Keratinocyte (primary cell): ENCODE results near the genes SLC6A18 and SLC6A3.

CAGE:
- cytosol, long polyA minus RNA, result no peak
- cytosol, long polyA plus RNA, result no peak
- long polyA plus RNA, result no peak
- nucleus, long polyA minus RNA, result no peak
- nucleus, long polyA plus RNA, result no peak
Measured at GRCh38 chr5:1185428-1186447, 15.7 kb upstream of the SLC6A19 start.

DNA sequence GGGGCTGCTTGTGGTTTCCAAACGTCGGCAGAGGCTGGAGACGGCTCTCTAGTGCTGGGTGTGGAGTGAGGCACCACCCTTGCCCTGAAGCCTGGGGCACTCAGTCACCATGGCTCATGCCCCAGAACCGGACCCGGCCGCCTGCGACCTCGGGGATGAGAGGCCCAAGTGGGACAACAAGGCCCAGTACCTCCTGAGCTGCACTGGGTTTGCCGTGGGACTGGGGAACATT, at the start of gene SLC6A18:
SLC6A18 (plus strand) TSS at position 13 of the 232 bp plus-strand sequence.
CAGE:
- cytosol, long polyA minus RNA, result no peak
- cytosol, long polyA plus RNA, result no peak
- long polyA plus RNA, result no peak
- nucleus, long polyA minus RNA, result no peak
- nucleus, long polyA plus RNA, result no peak

DNA sequence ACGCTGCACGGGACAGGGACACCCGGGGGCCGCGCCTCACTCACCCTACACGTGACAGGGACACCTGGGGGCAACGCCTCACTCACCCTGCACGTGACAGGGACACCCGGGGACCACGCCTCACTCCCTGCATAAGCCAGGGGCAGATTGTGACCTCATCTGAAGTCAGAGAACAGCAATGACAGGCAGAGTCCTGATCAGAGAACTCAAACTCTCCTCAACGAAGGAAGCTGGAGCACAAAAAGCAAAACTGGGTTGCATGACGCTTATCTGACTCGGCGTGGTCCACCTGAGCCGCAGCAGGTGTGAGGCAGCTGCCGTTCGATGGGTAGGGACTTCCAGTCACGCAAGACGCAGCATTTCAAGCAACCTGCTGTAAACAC, 3.2 kb downstream of the TERT start:
CAGE:
- cytosol, long polyA minus RNA, result no peak
- cytosol, long polyA plus RNA, result no peak
- long polyA plus RNA, result no peak
- nucleus, long polyA minus RNA, result no peak
- nucleus, long polyA plus RNA, result no peak

DNA sequence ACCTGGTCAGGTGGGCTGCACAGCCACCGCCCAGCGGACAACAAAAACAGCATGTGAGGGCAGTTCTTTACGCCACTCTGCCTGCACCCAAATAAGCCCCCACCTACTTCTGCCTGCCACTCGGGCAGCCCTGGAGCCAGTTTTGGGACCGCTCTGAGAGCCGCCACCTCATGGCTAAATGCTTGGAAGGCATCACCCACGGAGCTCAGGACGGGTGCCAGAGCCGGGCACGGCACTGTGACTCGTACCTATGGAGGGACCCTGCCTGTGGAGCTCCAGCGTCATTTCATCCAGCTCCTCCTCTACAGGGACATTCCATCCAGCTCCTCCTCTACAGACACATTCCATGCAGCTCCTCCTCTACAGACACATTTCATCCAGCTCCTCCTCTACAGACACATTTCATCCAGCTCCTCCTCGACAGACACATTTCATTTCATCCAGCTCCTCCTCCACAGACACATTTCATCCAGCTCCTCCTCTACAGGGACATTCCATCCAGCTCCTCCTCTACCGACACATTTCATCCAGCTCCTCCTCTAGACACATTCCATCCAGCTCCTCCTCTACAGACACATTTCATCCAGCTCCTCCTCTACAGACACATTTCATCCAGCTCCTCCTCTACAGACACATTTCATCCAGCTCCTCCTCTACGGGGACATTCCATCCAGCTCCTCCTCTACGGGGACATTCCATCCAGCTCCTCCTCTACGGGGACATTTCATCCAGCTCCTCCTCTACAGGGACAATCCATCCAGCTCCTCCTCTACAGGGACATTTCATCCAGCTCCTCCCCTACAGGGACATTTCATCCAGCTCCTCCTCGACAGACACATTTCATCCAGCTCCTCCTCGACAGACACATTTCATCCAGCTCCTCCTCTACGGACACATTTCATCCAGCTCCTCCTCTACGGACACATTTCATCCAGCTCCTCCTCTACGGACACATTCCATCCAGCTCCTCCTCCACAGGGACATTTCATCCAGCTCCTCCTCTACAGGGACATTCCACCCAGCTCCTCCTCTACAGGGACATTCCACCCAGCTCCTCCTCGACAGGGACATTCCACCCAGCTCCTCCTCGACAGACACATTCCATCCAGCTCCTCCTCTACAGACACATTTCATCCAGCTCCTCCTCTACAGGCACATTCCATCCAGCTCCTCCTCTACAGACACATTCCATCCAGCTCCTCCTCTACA, 18.5 kb downstream of the CLPTM1L start:
CAGE:
- cytosol, long polyA minus RNA, result no peak
- cytosol, long polyA plus RNA, result no peak
- long polyA plus RNA, result no peak
- nucleus, long polyA minus RNA, result start-site peak on the minus strand centred at position 767 of the sequence, 637 bp wide, 14 reads
- nucleus, long polyA plus RNA, result start-site peak on the minus strand centred at position 428 of the sequence, 281 bp wide, 28 and 25 reads in 2 replicates

GRCh38 chr5:1445307-1445694, at the start of gene SLC6A3:
SLC6A3 (minus strand) TSS chr5:1445440.
CAGE:
- cytosol, long polyA minus RNA, result no peak
- cytosol, long polyA plus RNA, result no peak
- long polyA plus RNA, result no peak
- nucleus, long polyA minus RNA, result no peak
- nucleus, long polyA plus RNA, result no peak

GRCh38 chr5:1474361-1475380, 29.4 kb upstream of the SLC6A3 start:
CAGE:
- cytosol, long polyA minus RNA, result no peak
- cytosol, long polyA plus RNA, result no peak
- long polyA plus RNA, result no peak
- nucleus, long polyA minus RNA, result no peak
- nucleus, long polyA plus RNA, result no peak

DNA sequence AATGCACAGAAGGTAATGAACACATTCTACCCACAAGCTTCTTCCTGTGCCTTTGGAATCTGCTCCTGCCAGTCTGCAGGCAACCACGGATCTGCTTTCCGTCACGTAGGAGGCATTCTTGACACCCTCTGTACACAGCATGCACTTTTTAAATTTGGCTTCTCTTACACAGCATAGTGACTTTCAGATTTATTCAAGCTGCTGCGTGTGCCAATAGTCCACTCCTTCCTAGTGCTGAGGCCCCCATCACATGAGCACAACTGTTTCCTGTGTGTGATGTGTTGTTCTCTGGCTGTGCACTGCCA, 44.9 kb upstream of the LPCAT1 start:
CAGE:
- cytosol, long polyA minus RNA, result no peak
- cytosol, long polyA plus RNA, result no peak
- long polyA plus RNA, result no peak
- nucleus, long polyA minus RNA, result no peak
- nucleus, long polyA plus RNA, result no peak

DNA sequence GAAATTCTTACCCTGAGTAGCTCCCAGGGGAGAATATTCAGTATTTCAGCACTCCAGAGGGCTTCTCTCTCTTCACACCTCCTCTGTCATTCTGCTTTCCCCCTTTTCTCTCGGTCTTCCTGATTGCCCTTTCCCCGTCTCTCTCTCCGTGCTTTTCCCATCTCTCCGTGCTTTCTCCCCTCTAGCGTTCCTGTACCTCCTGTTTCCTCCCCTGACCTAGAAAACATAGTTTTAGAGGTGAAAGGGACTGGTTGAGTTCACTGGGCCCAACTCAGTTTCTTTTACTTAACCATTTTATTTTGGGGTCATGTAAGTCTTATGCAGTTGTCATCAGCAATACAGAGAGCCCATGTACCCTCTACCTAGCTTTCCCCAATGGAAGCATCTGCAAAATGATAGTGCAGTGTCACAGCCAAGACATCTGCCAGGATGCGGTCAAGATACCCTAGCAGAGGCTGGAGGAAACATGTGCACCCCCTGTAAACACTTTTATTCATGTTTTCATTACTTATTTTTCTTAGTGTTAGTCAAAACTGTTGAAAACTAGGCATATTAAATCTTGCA, 76.6 kb upstream of the LPCAT1 start:
CAGE:
- cytosol, long polyA minus RNA, result no peak
- cytosol, long polyA plus RNA, result no peak
- long polyA plus RNA, result no peak
- nucleus, long polyA minus RNA, result no peak
- nucleus, long polyA plus RNA, result no peak

DNA sequence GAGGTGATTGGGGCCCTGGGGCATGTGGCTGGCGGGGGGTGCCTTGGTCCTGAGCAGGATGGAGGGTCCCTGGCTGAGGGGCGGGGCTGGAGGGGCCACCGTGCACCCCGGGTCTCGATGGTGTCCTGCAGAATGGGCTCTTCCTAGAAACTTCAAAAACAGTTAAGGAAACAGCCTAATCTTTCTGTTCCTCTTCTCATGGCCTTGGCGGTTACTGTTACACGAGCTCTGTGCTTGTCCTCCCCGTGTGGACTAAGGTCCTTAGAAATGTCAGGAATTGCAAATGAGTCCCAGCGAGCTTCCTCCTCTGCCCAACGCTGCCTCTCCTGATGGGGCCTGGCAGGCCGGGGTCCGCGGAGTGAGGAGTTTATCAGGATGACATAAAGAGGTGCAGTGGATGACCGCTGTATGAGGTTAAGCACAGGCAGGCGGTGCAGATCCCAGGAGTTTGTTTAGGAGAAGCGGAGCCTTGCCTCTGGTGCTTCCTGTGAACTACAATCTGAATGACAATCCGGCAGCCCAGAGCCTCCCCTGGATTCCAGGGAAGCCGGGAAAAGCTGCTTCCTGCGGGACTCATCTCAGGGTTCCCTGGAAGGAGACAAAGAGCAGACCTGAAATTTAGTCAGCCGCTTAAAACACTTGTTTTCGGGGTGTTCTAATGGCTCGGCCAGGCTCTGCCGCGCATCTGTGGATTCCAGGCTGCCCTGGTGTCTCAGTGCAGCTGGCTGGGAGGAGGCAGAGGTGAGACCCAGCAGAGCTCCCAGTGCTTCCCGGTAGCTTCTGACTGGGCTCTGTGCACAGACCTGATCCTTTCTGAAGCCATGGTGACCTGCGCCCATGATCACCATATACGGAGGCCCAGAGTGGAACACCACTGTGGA, 69.7 kb upstream of the IRX4 start:
CAGE:
- cytosol, long polyA minus RNA, result no peak
- cytosol, long polyA plus RNA, result no peak
- long polyA plus RNA, result no peak
- nucleus, long polyA minus RNA, result no peak
- nucleus, long polyA plus RNA, result no peak

DNA sequence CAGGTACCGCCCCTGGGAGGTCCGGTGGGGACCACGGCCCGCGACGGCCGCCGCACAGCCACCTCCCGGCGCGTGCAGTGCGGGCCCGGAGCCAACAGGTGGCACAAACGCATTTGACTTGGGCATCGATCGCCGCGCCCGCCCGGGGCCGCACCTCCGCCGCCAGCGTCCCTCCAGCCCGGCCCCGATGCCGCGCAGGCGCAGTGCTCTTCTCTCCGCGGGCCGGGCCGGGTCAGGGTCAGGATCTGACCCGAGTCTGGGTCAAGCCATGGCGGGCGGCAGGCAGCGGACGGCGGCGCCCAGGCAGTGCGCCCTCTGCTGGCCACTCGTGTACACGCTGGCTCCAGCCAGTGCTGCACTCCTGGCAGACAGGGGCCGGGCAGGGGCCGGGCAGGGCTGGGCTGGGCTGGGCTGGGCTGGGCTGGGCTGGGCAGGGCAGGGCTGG, 155.8 kb upstream of the IRX4 start:
CAGE:
- cytosol, long polyA minus RNA, result no peak
- cytosol, long polyA plus RNA, result no peak
- long polyA plus RNA, result no peak
- nucleus, long polyA minus RNA, result no peak
- nucleus, long polyA plus RNA, result no peak

DNA sequence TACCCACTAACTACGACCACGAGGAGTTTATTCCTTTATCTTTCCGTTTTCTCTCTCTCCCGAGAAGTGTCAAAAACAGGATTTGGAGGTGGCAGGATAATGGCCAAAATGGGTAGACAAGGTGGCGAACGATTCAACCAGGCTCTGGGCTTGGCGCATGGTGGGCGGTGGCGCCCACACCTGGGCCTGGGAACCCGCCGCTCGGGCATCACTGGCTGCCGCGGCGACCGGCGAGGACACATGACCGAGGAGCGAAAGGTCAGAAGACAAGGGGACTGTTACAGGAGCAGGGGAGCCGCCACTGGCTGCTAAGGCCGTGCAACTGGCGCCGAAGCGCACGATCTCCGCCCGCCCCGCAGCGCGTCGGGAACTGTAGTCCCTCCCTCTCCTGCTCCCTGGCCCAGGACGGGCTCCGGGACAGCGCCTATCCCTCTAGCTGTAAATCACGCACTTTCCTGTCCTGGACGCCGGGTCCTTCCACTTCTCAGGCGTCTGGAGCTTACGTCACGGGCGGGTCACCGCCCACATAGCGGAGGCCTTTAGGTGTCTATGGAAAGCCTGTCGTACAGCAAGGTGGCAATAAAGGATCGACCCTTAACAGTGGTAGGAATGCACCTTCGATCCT, 477 bp upstream of the ICE1 start:
CAGE:
- cytosol, long polyA minus RNA, result no peak
- cytosol, long polyA plus RNA, result no peak
- long polyA plus RNA, result no peak
- nucleus, long polyA minus RNA, result no peak
- nucleus, long polyA plus RNA, result no peak

GRCh38 chr5:5688034-5688618, 265.6 kb downstream of the ICE1 start:
CAGE:
- cytosol, long polyA minus RNA, result no peak
- cytosol, long polyA plus RNA, result no peak
- long polyA plus RNA, result no peak
- nucleus, long polyA minus RNA, result no peak
- nucleus, long polyA plus RNA, result no peak

DNA sequence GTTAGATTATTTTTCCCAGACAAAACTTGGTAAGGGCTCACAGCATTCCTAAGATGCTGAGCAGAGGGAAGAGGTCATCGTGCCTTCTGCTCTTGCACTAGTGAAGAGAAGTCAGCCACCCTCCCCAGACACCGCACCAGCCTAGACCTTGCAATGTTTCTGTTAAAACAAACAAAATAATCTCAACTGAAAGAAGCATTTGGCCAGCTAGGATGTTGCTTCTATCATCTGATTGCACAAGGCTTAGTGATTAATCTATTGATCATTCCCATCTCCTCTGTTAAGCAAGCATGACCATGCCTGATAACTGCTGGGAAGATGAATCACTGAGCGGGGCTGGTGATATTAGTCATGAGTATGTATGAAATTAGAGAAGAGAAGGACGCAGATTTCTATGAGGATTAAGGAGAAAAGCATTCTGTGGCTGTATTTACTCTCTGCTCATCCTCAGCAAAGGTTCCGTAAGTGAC, 219.4 kb downstream of the MED10 start:
CAGE:
- cytosol, long polyA minus RNA, result no peak
- cytosol, long polyA plus RNA, result no peak
- long polyA plus RNA, result no peak
- nucleus, long polyA minus RNA, result no peak
- nucleus, long polyA plus RNA, result no peak

DNA sequence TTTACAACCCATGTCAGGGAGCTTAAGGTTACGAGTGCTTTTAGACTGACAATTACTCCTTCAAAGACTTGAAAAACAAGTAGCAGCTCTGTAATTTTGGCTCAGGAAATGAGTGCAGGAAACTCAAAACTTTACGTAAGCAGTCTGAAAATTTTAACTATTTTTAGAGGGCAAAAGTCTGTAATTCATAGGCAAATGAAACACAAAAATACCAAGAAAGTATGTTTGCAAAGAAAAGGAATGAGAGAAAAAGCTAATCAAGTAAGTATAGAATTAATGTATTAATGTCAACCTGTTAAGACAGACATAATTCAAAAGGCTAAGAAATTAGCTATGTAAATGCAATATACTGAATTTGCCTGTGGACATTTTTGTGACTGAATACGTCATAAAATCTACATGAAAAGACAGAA, 36.9 kb downstream of the UBE2QL1 start:
CAGE:
- cytosol, long polyA minus RNA, result no peak
- cytosol, long polyA plus RNA, result no peak
- long polyA plus RNA, result no peak
- nucleus, long polyA minus RNA, result no peak
- nucleus, long polyA plus RNA, result no peak

DNA sequence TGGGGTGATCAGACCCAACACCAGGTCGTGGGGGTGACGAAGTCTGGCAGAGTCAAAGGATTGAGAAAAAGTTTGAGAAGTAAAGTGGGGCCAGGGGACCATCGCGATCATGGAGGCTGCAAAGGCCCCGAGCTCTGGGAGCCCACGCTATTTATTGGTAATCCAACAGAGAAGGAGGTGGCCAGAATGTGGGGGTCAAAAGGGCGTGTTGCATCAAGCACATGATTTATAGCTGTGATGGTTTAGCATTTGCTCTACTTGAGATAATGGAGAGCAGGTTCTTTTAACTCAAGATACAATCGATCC, 39.7 kb downstream of the NSUN2 start:
CAGE:
- cytosol, long polyA minus RNA, result no peak
- cytosol, long polyA plus RNA, result no peak
- long polyA plus RNA, result no peak
- nucleus, long polyA minus RNA, result no peak
- nucleus, long polyA plus RNA, result no peak

CAGE:
- cytosol, long polyA minus RNA, result no peak
- cytosol, long polyA plus RNA, result no peak
- long polyA plus RNA, result no peak
- nucleus, long polyA minus RNA, result no peak
- nucleus, long polyA plus RNA, result no peak
Measured at GRCh38 chr5:6599493-6599918, 33.3 kb downstream of the NSUN2 start.

DNA sequence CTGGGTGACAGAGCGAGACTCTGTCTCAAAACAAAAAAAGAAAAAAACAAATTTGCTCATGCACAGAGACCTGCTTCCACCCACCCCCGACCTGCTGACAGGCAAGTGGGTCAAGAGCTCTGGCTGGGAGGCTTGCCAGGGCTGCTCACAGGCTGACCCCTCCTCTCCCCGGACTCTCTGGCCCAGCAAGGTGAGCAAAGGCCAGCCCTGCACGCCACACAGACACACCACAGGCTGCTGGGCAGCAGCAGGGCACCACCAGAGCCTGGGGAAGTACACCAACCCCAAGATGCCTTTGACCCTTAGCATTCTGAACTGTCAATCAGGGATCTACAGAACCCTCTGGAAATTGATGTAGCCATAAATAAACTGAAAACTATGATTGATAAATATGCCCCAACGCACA, 29.2 kb downstream of the NSUN2 start:
CAGE:
- cytosol, long polyA minus RNA, result no peak
- cytosol, long polyA plus RNA, result no peak
- long polyA plus RNA, result no peak
- nucleus, long polyA minus RNA, result no peak
- nucleus, long polyA plus RNA, result no peak

CAGE:
- cytosol, long polyA minus RNA, result no peak
- cytosol, long polyA plus RNA, result no peak
- long polyA plus RNA, result no peak
- nucleus, long polyA minus RNA, result no peak
- nucleus, long polyA plus RNA, result no peak
Measured at GRCh38 chr5:6604380-6604829, 28.4 kb downstream of the NSUN2 start.

DNA sequence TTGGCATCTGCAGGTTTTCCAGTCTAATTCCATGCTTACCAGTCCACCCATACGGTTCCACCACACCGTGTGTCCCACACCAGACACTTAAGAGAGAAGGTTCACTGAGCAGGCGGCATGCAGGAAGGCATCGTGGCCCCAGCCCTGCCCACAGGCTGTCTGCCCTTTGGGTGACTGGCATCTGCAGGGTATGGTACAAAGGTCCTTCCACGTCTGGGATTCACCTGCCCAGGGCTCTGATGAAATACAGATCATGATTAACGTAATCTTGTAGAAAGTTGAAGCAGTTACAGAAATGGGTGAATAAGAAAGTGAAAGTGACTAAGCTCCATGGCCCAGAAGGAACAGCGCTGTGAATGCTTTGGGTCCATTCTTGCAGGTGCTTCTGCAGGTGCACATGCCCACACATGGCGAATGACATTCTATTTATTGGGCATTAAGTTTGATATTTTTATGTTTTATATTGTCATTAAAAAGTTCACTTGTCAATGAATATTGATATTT, 27.1 kb downstream of the SRD5A1 start:
CAGE:
- cytosol, long polyA minus RNA, result no peak
- cytosol, long polyA plus RNA, result no peak
- long polyA plus RNA, result no peak
- nucleus, long polyA minus RNA, result no peak
- nucleus, long polyA plus RNA, result no peak

DNA sequence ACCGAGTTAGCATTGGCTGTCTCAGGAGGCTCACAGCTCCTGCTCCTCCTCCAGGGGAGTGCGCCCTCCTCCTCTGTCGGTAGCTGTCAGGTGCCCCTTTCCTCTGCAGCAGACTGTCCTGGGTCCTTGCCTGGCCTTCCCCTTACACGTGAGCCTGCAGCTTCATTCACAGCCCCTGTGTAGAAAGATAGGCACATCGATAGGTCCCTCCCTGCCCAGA, 17.1 kb downstream of the TENT4A start:
CAGE:
- cytosol, long polyA minus RNA, result no peak
- cytosol, long polyA plus RNA, result no peak
- long polyA plus RNA, result no peak
- nucleus, long polyA minus RNA, result no peak
- nucleus, long polyA plus RNA, result no peak